Measurements from ENCODE around the genes MR1 and IER5.

- PRO-cap = no peak
Measured at GRCh38 chr1:180541027-180541673, 38.8 kb upstream of the ACBD6 start.

DNA sequence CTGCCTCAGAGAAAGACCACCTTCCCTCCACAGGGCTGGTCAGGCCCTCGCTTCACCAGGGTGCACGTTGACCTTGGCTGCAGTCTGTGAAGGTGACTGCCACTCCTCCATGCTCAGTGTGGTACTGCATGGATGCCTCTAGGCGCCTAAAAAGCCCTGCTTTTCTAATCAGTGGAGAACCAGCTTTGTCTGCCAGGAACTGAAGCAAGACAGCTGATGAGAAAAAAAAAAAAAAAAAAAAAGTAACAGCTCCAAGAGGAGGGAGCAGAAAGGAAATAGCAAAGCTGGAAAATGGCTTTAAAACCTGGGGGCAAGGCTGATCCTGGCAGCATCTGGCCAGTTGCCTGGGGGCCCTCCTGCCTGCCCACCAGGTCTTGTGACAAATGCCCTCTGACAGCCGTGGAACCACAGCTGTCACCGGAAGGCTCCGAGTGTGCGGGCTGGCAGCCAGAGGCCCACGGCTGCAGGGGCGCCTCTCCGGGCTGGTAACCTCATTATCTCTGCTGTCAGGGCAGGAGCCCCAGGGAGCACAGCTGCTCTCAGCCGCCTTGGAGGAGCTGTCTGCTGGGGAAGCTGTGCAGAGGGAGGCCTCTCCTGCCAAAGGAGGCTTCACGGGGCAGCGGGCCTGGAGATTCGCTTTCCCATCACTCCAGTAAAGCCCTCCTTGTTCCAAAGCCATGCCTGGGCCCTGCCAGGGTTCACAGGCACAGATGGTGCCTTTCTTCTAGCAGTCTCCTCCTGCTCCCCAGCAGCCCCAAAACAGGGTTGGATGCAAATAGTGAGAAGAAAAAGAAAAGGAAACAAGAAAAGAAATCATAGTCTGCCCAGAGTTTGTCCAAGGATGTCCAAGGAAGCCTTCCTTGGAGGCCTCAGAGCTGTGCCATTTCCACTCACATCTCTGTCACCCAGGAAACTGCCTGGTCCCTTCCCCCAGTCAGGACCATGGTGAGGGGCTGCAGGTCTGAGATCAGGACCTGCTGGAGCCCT lies 13.8 kb downstream of the KIAA1614 start:
- PRO-cap = unidirectional peak, plus-strand start at position 578 of the sequence; unidirectional peak, plus-strand start at position 701 of the sequence

GRCh38 chr1:181033562-181034651 lies at the start of gene MR1:
MR1 (plus strand) TSS chr1:181033983.
- PRO-cap = bidirectional peak, plus-strand start at chr1:181033983, minus-strand start at chr1:181033837

- PRO-cap = bidirectional peak, plus-strand start at chr1:181088700, minus-strand start at chr1:181088501
Measured at GRCh38 chr1:181088199-181088582, 309 bp upstream of the IER5 start.

DNA sequence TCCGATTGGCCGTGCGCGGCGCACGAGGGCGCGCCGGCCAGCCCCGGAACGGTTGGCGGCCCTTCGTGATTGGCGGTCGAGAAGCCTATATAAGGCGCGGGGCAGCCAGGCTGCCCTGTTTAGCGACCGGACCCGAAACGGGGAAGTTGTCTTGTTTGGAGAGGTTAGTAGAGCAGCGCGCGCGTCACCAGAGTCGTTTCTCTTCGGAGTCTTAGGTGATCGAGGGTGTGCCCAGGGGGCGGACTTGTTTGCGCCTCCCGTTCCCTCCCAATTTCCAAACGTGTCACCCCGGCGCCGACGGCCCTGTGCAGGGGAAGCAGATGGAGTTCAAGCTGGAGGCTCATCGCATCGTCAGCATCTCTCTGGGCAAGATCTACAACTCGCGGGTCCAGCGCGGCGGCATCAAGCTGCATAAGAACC lies at the start of gene IER5:
Gene IER5, plus strand, starts transcription at position 118 of the 420 bp plus-strand sequence.
- PRO-cap = bidirectional peak, plus-strand start at position 118 of the sequence, minus-strand start outside the sequence

DNA sequence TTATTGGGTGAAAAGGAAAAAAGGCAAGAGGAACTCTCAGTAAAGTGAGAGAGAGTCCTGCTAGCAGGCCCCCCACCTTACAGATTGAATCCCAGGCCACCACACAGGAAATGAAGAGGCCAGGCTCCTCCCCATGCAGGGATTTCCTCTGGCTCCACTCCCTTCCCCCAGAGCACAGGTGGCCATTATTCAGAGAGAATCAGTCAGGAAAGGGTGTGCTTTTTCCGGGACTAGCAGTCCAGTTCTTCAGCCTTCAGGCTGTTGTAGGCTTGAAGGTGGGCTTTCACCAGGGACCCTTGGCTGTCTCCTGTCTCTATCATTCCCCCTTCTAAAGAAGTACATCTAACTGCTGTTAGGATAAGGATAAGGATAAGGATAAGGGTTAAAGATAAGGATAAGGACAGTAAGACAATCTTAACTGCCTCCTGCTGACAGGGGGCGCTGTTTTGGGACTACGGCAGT lies 26.3 kb downstream of the ZNF648 start:
- PRO-cap = no peak

DNA sequence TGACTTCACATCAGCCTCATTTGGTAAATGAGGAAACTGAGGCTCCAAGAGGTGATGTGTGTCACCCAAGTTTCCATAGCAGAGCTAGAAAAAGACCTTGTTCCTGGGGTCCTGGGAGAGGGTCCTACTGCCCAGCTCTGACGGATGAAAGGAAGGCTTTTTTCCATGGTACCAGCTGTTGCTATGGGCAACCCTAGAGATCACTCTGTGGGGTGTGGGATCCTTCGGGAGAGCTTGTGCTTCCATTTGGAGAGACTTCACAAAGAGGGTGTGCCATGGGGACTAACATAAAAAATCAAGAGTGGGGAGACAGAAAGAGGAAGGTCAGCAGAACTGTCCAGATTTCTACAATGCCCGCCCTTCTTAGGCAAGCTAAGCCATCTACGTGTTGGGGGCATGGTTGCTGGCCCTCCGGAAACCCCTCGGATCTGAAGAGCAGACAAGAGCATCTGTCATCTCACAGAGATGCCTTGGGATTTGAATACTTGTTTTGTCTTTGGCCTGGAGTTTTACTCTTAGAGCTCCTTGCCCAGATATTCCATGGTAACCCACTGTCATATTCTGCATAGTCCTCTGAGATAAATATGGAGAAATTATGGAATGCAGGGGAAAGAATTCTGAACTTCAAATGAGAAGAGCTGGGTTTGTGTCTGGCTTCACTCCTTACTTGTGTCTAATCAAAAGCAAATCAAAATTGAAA lies 83.9 kb upstream of the ZNF648 start:
- PRO-cap = no peak

GRCh38 chr1:182170582-182171123 lies 109.1 kb upstream of the ZNF648 start:
- PRO-cap = no peak

GRCh38 chr1:182300845-182301261 lies 90.7 kb downstream of the GLUL start:
- PRO-cap = no peak

DNA sequence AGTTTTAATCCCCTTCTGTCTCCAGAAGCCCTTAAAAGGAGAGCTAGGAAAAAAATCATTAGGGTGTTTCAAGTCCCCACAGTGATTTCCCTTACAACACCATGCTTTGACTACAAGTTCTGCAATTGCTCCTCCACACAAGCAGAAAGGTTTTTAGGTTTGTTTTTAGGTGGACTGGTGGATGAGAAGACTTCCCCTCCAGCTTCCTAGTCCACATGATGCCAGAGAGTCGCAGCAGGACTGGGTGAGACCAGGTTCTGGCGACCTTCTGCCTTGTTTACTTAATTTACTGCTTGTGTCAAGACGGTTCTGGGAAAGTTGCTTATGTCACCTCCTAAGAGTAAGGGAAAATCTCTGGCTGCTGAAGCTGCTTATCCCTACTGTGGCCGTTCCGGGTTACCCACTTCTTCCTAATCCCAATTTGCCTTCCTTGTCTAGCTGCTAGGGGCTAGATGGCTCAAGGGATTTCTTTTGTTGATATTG lies 76.4 kb downstream of the GLUL start:
- PRO-cap = no peak

DNA sequence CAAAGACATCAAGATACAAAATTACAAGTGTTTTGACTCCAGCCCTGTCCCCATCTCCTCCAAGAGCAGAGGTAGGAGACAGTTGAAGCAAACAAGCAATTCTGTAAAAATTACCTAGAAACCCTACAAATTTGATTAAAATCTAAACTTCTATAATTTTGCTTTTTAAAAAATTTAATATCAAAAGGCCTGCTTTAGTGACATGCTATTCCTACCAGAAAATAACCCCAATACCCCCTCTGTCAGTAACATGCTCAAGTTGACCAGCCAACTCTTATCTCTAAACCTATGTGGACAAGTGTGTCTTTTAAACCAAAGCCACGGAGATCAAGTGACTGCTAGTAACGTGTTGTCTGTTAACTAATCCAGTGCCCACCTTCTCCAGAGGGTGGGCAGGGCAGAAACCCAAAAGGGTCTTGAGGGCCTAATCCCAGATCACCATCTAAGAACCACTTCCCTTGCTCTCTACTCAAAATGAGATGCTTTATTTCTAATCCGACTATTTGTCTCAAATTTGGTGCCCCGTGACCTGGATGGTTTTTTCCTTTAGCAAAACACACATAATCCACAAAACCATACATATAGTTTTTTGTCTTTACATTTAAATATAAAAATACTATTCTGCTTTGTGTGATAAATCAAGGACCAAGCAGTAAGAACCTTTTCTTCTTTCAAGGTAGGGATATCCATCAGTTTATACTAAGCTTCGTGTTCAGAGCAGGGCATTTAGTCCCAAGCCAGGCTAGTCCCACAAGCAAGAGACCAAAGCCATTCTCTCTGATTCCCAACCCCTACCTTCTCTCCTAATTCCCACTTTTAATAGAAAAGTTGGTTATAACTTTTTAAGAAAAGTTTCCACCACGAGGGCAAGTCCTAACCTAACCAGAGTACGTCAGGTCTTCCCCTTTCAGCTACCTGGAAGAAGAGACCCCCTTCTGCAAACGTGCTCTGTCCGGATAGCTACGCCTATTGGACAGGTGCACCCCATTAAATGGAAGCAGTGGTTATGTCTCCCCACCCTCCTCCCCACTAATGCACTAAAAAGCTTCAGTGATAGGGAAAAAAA lies 8.1 kb downstream of the GLUL start:
- PRO-cap = no peak

GRCh38 chr1:182396633-182397185 lies 3.8 kb downstream of the TEDDM1 start:
- PRO-cap = no peak

DNA sequence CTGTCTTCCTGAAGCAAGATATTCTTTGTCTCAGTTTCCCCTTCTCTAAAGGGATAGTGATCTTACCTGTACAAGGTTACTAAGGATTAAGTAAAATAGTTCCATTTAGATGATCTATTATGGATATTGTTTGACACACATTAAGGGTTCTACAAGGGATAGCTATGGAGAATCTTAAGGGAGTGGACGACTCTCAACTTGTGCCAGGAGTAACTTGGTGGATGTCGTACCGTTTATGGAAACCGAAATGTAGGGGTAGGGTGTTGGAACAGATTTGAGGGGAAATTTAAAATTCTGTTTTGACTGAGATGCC lies 1.4 kb downstream of the DHX9 start:
- PRO-cap = no peak

- PRO-cap = no peak
Measured at GRCh38 chr1:182845794-182846483, 6.8 kb downstream of the DHX9 start.

GRCh38 chr1:183024406-183024662 lies 1.1 kb downstream of the LAMC1 start:
- PRO-cap = no peak

- PRO-cap = no peak
Measured at GRCh38 chr1:183101791-183102219, 78.6 kb downstream of the LAMC1 start.

GRCh38 chr1:183130007-183130819 lies 55.9 kb upstream of the LAMC2 start:
- PRO-cap = no peak

DNA sequence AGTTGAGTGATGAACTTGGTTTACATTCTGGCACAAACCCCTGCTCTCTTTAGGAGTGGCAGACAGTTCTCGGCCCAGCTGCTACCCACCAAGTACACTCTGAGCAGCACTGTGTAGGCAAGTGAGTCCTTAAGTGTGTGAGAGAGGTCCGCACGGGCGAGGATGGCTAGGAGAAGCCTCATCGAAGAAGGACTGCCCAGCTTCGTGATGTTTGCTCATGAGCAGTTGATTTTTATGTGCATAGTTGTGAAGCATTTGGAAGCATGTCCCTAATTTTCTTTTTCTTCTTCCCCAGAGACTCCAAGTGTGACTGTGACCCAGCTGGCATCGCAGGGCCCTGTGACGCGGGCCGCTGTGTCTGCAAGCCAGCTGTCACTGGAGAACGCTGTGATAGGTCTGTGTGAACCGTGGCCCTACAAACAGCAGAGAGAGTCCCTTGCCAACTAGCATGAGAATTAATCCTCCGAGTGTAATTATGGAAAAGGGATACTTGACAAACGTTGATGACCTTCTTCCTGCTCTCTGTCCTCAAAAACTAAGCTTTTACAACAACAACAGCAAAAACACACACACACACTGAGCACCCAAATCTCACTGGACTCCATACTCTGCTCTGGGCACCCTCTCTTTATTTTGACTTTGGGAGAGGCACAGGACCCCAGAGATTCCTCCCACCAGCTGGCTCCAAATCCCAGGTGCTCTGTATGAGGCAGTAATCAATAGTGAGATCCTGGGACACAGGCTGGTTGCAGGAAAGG lies 32.2 kb downstream of the LAMC2 start:
- PRO-cap = no peak

- PRO-cap = no peak
Measured at GRCh38 chr1:183218870-183219611, 33.0 kb downstream of the LAMC2 start.

GRCh38 chr1:183471855-183472169 lies 487 bp upstream of the SMG7 start:
- PRO-cap = bidirectional peak, plus-strand start at chr1:183471885, minus-strand start at chr1:183471969